Penis (tissue), 1 donor: ENCODE measurements around the gene AGO3.

DNA sequence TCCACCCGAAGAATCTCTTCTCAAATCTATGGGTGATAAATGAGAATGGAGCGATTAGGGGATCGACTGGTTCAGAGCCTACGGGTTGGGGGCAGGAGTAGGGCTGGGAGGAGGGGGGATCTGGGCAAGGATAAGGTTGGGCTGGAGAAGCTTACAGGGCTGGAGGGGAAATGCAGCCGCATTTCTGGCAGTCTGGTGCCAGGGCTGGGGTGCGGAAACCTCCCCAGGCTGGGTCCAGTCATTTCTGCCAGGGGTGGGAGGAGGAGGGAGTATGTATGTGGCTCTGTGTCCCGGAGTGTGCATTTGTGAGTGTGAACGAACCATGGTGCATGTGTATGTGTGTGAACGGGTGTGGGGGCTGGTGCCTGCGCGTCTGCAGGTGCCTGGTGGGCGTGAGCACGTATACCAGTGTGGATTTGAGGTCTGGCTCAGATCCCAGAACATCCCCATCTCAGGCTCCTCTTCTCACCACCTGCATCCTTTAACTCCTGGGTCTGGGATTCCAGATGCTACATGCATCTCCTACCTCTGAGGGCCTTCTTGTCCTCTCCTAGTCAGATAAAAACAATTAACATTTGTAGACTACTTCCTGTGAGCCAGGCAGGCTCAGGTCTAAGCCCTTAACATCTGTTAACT, 10.1 kb downstream of the C1orf216 start:
- PRO-cap, result no peak

GRCh38 chr1:35717551-35718232, 992 bp downstream of the C1orf216 start:
- PRO-cap, result unidirectional peak, plus-strand start at chr1:35718088

DNA sequence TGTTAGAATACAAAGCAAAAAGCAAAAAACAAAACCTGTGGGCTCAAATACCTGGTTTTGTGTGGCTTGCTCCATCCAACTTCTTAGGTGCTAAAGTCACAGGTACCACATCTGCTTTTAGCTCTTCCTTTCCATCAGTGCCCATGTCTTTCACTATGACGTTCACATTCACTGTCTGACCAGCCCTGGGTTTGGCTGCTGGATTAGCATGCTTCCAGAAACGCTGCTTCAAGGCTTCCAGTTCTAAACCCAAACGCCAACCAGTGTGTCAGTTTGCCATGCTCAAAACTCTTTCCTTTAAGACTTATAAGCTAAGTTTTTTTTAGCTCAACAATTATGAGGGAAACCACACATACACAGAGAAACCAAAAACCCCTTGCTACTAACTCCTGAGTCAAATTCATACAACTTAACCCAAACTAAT, 16.1 kb downstream of the CLSPN start:
- PRO-cap, result no peak

GRCh38 chr1:35808961-35809595, 1.3 kb downstream of the AGO4 start:
- PRO-cap, result unidirectional peak, minus-strand start at chr1:35809022

GRCh38 chr1:35919609-35920328, 11.1 kb upstream of the AGO3 start:
- PRO-cap, result no peak

DNA sequence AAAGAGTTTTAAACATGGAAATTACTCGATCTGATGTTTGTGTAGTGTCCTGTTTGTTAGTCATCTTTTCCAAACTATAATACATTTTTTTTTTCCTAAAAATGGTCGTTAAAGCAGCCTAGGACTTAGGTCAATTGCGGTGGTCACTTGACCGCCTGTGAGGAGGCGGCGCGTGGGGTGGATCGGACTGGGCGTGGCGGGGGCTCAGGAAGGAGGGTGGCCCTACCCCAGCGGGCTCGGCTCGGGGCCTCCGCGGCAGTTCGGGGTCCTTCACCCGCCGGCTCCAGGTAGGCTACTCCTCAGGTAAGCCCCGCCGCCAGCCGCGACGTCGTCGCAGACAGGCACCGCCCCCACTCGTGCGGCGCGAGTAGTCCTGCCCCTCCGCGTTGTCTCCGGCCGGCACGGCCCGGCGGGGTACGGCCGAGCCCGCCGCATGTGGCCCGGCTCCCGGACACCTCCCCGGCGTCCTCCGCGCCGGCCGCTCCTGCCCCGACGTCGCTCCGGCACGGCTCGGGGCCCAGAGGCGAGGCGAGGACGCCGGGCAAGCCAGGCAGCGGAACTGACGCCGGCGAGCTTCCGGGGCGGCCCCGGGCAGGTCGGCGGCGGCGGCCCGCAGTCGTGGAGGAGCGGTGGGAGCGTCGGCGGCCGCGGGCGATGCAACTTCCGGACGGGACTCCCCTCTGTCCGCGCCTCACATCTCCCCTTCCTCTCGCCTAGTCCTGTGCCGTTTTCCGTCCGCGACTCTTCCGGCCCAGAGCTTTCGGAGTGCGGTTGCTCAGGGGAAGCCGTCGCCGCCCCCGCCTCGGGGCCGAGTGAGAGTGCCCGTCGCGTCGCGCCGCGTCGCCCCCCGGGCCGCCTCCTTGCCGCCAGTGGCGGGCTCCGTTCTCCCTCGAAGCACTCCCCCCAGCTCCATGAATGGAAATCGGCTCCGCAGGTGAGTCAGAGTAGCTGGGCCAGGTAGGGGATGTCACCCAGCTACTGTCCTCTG, at the start of gene AGO3:
Gene AGO3 (plus strand): TSS at position 594 of the 988 bp plus-strand sequence.
- PRO-cap, result bidirectional peak, plus-strand start at position 207 of the sequence, minus-strand start at position 294 of the sequence; bidirectional peak, plus-strand start at position 594 of the sequence, minus-strand start at position 470 of the sequence; bidirectional peak, plus-strand start at position 926 of the sequence, minus-strand start at position 913 of the sequence

DNA sequence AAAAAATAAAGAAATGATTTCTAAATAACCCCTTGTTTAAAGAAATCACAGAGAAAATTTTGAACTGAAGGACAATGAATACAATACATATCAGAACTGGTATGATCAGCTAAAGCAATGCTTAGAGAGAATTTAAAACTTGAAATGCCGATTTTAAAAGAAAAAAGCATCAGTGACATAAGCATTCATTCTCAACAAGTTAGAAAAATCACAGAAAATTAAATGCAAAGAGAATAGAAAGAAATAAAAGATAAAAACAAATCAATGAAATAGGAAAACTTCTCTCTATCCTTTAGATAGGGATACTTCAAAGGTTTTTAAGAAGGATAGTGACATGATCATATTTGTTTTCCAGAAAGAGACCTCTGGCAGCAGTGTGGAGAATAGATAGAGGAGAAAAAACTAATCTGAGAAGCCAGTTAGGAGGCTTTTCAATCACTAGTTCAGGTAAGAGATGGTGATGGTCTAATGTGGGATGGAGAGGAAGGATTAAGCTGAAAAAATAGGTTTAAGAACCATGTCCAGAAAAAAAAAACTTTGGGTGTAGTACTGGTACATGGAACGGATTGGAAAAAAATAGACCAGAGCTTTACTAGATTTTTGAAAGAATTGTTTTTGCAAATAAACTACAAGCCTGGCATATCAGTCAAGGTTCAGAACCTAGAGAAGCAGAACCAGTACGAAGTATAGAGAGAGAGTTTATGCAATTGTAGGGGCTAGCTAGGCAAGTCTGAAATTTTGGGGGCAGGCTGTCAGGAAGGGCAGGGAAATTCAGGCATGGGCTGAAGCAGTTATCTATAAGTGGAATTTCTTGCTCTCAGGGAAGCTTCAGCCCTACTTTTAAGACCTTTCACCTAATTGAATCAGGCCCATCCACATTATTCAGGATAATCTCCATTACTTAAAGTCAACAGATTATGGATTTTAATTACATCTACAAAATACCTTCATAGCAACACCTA, 51.6 kb downstream of the AGO3 start:
- PRO-cap, result no peak

DNA sequence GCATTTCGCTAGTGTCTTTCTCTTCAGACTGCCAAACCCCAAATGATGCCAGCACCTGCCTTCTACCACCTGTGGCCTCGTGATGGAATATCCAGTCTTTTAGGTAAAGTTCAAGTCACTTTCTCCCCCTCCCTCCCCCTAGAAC, 551 bp upstream of the TRAPPC3 start:
- PRO-cap, result bidirectional peak, plus-strand start at position 26 of the sequence, minus-strand start at position 43 of the sequence

GRCh38 chr1:36190100-36190392, 34.1 kb downstream of the MAP7D1 start:
- PRO-cap, result no peak

DNA sequence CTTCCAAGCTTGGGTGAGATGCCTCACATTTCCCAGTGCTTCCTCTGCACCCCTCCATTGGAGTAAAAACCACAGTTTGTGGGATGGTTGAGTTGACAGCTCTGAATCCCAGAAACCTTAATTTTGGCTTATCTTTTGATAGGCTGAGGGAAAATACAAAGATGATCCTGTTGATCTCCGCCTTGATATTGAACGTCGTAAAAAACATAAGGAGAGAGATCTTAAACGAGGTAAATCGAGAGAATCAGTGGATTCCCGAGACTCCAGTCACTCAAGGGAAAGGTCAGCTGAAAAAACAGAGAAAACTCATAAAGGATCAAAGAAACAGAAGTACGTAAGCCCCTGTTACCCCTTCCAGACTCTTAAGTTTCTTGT, 9.7 kb upstream of the SH3D21 start:
- PRO-cap, result no peak

DNA sequence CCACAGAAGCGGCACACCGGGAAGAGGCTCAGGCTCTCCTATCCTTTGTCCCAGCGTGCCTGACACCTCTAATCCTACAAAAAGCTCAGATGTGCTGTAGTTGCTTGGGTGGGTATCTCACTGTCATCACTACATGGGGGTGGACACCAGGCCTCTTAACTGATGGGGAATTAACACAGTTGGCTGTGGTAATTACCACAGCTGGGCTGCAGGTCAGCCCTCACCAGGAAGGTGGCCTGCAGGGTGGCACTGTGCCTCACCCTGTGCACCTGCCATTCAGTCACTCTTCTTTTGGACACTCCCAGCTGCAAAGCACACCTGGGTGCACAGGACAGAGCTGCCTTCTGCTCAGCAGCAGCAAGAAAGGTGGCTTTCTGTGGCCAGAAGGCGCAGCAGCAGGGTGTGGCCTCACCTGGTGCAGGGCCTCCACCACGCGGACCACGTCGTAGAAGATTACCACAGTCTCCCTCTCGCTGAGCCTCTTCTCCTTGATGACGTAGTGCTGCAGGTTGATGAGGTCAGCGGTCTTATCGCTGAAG, 30.9 kb downstream of the STK40 start:
- PRO-cap, result no peak

- PRO-cap, result no peak
These were observed 5.6 kb downstream of the STK40 start for GRCh38 chr1:36379960-36380610.

GRCh38 chr1:36384809-36385547, 746 bp downstream of the STK40 start:
- PRO-cap, result bidirectional peak, plus-strand start at chr1:36385194, minus-strand start at chr1:36385149; bidirectional peak, plus-strand start at chr1:36385616, minus-strand start at chr1:36385499

- PRO-cap, result no peak
These were observed 21.3 kb upstream of the LSM10 start for GRCh38 chr1:36418842-36419632.

- PRO-cap, result no peak
These were observed 9.0 kb downstream of the CSF3R start for GRCh38 chr1:36473718-36474038.

GRCh38 chr1:36606015-36606487, 123.3 kb upstream of the CSF3R start:
- PRO-cap, result no peak

GRCh38 chr1:36865301-36865595, 169.1 kb downstream of the GRIK3 start:
- PRO-cap, result no peak

- PRO-cap, result no peak
These were observed 20.0 kb downstream of the GRIK3 start for GRCh38 chr1:37014226-37014721.

DNA sequence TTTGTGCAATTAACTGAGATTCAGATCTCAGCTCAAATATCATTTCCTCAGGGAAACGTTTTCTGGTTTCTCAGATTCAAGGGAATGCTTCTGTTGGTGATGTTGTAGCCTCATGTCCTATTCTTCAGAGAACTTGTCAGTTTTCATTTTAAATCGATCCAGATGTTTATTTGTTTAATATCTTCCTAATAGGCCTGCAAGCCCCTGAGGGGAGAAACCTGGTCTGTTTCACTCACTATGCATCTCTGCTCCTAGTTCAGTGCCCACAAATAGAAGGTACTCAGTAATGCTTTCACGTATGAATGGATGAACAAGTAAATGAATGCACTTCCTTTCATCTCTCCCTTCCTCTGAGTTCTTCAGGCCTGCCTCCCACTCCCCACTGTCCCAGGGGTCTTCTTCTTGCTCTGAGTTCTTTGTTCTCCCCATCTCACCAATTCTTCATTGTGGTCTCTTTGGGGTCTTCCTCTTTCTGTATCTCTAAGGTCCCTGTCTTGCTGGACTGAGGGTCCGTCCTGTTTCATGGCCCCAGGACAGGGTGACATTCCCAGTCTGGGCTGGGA, 24.4 kb upstream of the GRIK3 start:
- PRO-cap, result no peak

- PRO-cap, result no peak
These were observed 1.2 kb upstream of the ZC3H12A start for GRCh38 chr1:37473228-37473573.